ENCODE measurements around a stretch of chr3.

DNA sequence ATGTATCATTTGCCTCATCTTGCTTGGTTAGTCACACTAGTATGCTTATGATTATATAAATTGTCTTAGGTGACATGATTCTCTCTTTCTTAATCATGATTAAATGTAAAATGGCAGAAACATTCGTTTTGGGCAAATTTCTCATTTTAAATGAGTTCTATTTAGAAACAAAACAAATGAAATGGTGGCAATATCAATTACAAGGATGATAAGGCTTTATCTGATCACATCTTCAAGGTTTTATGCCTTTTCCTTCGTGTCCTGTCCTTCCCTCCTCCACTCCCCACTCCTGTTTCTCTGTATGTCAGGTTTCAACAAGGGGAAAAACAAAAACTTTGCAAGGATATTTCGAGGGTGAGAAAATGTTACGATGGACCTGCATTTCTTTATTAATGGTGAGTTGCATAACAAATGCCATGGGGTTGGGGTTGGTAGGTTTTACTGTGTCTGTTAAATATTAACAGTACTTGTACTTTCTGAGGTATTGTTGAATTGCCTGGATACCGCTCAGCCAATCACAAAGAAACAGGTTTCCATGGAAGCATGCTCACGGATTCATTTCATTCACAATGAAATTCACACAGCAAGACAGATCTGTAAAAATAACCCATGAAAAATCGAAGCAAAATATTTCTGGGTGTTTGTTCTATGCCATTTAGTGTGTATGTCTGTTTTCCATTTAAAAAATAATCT is 479.5 kb upstream of the TBL1XR1 start:
- PRO-cap: no peak
- RAMPAGE, long total RNA, 2 experiments: no peak in any of the 2 experiments

DNA sequence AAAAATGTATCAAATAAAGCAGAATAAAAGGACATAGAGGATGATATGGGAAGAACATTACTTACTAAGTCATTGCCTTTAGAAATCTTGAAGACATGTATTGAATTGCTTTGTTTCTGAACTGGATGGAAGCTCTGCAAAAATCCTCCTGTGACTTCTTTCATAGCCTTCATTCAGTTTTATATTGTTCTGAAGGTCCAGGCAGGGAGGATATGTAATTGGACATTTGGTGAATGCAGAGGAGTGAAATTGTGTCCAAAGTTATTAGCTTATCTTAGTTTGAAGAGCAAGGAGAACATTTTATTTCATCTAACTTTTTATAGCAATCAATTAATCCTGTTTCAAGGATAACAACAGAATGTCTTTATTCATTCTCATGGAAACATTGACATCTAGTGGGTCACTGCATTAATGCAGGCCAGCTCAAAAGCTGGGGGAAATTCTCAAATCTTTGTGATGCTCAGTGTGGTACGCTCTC is 151.1 kb upstream of the KCNMB2 start:
- PRO-cap: no peak
- RAMPAGE, long total RNA, 2 experiments: no peak in any of the 2 experiments

DNA sequence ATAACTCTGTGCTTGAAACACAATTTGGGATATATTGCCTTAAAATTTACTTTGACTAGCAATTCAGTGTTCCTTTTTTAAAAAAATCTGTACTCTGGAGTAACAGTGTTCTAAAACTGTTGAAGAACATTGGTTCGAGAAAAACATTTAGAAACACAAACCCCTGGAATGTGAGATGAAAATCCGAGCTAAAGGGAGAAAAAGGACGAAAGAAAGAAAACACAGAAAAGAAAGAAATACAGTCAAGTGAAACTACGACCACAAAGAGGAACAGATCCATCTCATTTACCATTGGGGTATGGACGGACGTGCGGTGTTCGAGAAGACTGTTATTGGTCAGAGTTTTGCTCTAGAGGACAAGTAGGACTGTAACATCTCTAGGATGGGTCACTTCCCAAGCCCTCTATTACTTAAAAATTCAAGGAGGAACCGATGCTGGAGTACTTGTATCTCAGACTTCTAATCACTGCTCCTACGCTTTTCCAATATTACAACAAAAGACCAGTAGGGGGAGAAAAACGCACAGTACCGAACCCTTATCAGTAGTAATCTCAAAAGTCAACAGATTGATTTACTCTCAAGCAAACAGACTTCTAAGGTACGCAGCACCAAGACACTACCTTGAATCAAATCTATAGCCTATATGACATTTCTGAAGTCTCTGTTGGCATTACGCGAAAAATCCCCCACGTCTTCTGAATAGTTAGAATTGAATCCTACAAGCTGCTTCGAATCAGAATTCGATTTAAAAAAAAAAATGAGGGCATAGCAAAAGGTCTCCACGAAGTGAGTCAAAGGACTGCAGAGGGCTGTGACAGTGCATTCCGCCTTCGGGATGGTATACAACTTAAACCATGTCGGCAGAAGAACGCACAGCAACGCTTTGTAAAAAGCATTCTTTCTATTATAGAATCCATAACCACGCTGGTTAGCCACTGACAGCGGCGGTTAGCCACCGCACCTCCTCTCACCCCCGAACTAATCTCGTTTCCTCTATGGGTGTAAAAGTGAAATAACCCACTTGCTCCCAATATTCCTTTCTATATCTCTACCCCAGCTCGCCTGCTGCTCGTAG is 1.0 kb upstream of the PIK3CA start:
- PRO-cap: no peak
- RAMPAGE, long total RNA, 2 experiments: no peak in any of the 2 experiments

DNA sequence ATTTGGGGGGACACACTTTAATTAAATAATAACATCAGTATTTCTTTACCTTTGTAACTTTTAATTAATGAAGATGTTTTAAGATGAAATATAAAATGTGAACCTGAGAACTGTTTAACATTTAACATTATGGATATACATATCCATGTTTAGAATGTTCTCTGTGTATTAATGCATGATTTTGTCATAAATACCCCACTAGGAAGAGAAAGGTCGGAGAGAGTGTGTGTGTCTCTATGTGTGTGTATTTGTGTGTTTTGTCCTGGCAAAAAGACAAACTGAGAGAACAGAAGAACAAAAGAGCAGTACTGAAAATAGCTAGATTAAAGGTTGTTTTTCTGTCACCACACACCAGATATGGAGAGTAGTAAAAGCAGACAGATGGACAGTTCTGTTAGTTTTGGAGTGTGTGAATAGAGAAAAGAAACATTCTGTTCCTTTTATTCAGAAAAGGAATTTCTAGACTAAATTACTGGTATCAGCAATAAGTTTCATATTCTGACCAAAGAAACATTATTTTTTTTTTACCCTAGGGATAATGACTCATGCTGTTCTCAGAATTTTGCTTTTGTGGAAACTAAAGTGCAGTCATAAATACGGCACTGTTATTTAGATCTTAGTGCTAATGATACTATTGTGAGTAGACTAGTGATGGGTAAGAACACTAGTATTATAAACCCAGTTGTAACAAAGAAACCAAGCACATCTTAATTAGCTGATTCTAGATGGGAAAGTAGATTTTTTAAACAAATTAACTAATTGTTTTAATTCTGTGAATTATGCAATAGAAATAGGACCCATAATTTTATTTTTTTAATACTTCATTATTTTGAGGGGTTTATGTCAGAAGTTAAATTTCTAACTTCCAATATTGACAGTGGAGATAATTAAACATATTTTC is 32.9 kb downstream of the PIK3CA start:
- PRO-cap: bidirectional peak, plus-strand start at position 639 of the sequence, minus-strand start at position 415 of the sequence
- RAMPAGE, long total RNA, 2 experiments: no peak in any of the 2 experiments

- PRO-cap: unidirectional peak, minus-strand start at chr3:179261398
- RAMPAGE, long total RNA, 2 experiments: no peak in any of the 2 experiments
These were observed 10.0 kb upstream of the KCNMB3 start for GRCh38 chr3:179260516-179261668.

- PRO-cap: no peak
- RAMPAGE, long total RNA, 2 experiments: no peak in any of the 2 experiments
These were observed 15.6 kb downstream of the MRPL47 start for GRCh38 chr3:179588499-179589614.

DNA sequence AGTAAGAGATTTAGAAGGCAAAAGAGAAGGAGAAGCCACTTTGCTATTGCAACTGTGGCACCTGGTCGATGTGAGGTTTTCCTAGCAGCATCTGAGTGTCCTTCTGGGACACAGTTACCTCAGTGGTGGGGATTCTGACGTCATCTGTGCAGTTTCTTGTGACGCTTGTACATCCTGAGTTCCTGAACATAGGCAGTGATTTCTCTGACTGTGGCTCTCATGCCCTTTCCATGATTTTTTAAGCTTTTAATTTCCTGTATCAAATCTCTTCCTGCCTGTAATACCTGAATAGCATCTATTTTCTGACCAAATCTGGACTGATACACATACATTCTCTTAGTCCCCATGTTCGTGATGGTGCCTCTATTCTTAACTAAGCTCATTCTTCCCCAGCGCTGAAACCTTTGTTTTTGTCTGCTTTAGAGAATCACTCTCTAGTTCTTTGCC is 9.0 kb downstream of the USP13 start:
- PRO-cap: no peak
- RAMPAGE, long total RNA, 2 experiments: no peak in any of the 2 experiments

DNA sequence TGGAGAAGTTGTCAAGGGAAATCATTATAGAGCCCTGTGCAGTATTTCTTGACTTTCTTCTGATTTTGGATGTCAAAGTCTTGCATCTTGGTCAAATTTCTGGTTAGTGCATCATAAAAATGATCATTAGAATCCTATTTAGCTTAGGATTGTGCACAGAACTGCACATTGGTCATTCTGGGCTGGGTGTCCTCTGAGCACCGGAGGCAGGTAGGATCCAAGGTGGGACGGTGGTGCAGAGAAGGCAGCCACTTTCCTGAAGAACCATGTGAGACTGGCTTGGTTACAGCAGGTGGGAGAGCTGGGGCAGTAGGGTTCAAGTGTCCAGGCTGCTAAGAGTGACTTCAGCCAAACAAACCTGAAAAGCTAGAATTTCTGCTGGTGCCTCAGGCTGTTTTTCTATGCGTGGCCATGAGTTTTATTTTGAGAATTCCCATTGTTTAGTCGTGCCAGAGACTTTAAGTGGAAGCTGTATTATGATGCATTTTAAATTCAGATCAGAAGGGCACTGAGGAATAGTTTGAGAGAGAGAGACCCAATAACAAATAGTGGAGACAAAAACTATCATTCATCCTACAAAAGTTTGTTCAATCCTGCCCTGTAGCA is 20.0 kb downstream of the USP13 start:
- PRO-cap: no peak
- RAMPAGE, long total RNA, 2 experiments: no peak in any of the 2 experiments

- PRO-cap: no peak
- RAMPAGE, long total RNA, 2 experiments: no peak in any of the 2 experiments
These were observed 108.1 kb downstream of the USP13 start for GRCh38 chr3:179760822-179761435.

- PRO-cap: no peak
- RAMPAGE, long total RNA, 2 experiments: no peak in any of the 2 experiments
These were observed 154.4 kb downstream of the PEX5L start for GRCh38 chr3:179882330-179882766.

DNA sequence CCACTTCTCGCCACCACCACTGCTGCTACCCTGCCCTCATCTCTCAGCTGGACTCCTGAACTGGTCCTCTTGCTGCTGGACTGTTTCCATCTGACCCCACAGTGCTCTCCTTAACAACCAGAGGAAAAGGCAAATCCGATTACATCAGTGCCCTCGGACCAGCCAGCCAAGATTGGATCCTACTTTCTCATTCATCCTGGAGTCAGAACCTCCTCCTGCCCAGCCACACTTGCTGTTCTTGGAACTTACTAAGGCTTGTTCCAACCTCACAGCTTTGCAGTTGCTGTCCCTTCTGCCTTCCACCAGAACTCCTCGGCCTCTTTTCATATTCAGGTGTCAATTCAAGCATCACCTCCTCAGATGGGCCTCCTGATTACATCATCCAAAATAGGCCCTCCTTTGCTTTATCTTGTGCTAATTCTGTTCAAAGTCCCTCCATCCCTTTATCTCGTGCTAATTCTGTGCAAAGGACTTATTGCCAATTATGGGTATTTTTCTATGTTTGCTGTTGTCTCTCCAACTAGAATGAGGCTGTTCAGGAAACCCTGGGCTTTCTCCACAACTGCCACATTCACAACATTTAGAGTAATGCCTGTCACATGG is 110.5 kb downstream of the PEX5L start:
- PRO-cap: no peak
- RAMPAGE, long total RNA, 2 experiments: no peak in any of the 2 experiments

DNA sequence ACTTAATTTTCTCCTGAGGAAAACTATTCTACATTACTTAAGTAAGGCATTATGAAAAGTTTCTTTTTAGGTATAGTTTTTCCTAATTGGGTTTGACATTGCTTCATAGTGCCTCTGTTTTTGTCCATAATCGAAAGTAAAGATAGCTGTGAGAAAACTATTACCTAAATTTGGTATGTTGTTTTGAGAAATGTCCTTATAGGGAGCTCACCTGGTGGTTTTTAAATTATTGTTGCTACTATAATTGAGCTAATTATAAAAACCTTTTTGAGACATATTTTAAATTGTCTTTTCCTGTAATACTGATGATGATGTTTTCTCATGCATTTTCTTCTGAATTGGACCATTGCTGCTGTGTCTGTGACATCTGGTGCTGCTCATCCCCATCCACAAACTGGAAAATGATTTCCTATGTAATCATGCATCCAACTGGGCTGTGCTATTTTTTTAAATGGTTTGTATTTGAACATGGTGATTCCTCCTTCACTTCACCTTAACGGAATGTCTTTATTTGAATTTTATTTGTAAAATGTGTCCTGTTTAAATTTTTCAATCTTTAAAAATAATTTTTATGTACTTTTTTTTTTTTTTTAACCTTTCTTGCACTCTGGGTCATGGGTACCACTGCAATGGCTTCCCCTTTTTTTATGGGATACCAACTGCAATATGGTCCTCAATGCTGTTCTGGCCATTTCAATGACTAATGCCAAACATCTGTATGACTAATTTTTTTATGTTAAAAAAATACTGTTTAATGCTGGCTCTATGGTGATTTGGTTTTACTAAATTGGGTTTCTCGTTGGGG is 6.1 kb downstream of the TTC14 start:
- PRO-cap: no peak
- RAMPAGE, long total RNA, 2 experiments: no peak in any of the 2 experiments

- PRO-cap: no peak
- RAMPAGE, long total RNA, 2 experiments: no peak in any of the 2 experiments
These were observed 82.4 kb upstream of the FXR1 start for GRCh38 chr3:180830165-180830364.

- PRO-cap: no peak
- RAMPAGE, long total RNA, 2 experiments: no peak in any of the 2 experiments
These were observed 121.4 kb upstream of the DNAJC19 start for GRCh38 chr3:181110959-181111348.

DNA sequence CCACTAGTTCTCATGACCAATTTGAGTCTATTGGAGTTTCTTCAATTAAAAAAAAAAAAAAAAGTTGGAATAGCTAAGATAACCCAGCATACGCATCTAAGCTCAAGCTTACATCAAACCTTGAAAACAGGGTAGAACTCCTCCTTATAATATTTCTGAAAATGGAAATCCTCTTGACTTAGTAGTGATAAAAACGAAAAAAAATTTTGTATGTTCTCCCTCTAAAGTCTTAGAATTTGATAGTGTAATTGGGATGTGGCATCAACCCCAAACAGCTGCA is 91.6 kb upstream of the SOX2 start:
- PRO-cap: no peak
- RAMPAGE, long total RNA, 2 experiments: no peak in any of the 2 experiments

DNA sequence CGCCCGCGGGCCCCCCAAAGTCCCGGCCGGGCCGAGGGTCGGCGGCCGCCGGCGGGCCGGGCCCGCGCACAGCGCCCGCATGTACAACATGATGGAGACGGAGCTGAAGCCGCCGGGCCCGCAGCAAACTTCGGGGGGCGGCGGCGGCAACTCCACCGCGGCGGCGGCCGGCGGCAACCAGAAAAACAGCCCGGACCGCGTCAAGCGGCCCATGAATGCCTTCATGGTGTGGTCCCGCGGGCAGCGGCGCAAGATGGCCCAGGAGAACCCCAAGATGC is 496 bp downstream of the SOX2 start:
- PRO-cap: no peak
- RAMPAGE, long total RNA, 2 experiments: no peak in any of the 2 experiments

- PRO-cap: unidirectional peak, plus-strand start at chr3:181942513
- RAMPAGE, long total RNA, 2 experiments: no peak in any of the 2 experiments
These were observed 230.5 kb downstream of the SOX2 start for GRCh38 chr3:181942291-181942626.

DNA sequence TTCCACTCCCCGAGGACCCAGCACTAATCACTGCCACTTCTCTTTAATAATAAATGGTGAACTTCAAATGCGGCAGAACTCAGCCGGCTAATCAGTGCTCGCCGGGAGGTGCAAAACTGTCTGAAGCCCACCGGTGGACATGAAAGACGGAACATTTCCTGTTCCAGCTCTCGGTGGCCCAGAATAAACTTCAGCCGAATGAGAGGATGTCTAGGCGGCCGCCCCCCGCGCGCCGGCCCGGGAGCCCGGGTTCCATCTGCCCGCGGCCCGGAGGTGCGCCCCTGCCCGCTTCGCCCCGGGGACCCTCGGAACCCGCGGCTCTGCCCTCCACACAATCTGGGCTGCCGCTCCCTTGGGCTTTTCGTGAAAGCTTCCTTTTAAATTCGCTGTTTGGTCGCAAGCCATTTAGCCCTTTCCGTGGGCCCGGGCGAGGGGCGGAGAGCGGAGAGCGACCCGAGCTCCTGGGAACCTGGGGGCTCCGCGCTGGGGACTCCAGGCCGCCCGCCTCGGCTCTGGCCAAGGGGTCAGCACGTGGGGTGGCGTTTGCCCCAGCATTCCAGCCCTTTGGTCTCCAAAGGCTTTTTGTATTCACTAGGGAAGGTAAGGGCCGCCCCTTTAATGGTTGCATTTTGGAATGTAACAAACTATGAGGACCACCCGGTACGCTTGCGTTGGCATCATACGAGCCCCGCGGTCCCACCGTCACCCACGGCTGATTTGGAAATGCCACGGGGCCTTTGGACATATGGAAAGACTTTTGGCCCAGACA is 110.6 kb upstream of the ATP11B start:
- PRO-cap: no peak
- RAMPAGE, long total RNA, 2 experiments: no peak in any of the 2 experiments

DNA sequence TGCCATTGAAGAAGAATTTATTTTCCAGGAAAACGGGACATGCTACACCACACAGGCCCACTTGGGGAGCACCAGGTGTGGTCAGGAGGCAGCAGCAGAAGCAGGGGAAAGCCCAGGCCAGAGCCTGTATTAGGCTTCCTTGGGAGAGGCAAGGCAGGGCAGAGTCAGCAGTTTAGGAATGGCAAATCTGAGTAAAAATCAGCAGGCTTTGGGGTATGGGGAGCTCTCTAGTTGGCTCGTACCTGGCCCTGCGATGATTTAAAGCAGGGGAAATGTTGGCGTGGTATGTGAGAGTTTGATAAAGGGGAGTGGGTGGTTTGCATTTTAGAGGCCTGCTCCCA is 88.3 kb upstream of the ATP11B start:
- PRO-cap: no peak
- RAMPAGE, long total RNA, 2 experiments: no peak in any of the 2 experiments

DNA sequence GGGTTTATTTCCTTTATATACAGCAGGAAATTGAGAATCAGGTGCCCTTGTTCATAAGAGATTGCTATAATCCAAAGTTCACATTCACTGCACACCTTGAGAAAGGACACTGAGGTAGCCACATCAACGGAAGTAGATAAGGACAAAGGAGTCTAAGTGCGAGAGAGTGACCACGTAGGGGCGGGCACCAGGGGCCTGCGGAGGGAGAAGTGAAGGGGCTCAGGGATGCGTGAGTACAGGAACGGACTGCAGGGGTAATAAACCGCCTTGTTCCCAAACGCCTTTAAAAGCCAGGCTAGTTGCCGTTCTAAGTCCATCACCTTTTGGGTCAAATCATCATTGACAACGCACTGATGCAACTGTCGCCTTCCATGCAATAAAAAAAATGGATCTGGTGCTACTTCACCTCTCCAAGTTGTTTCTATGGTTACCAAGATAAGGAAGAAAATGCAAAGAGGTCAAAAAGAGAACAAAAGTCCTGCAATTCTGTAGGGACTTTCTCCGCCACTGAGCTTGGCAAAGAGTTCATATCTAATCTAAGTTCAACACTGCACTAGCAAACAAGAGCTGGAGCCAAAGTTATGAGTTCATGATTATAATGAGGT is 32.7 kb upstream of the ATP11B start:
- PRO-cap: no peak
- RAMPAGE, long total RNA, 2 experiments: no peak in any of the 2 experiments